Mammary microvascular endothelial cell (primary cell): ENCODE results near the genes PHETA1, SH2B3 and IQCD.

DNA sequence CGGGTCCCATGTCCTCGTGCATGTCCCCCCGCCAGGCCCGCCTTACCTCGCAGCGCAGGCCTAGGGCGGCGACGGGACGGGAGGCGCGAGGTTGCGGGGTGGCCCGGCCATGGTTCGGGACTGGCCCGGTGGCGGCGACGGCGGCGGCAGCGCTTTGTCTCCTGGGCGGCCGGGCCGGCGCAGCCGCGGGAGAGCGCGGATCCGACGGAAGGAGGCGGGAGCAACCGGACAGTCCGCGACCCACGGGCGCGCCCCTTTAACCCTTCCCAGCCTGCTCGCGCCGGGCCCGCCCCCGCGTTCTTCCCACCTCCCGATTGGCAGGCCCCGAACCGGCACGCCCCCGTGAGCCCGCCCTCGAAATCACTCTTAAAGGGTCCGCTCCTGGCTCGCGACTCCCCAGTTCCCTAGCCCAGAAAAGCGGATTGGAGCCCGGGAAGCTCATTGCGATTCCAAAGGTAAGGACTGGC, at the start of gene PHETA1:
PHETA1 (minus strand) TSS at position 230 of the 467 bp plus-strand sequence.
- RAMPAGE, long total RNA, result no peak

DNA sequence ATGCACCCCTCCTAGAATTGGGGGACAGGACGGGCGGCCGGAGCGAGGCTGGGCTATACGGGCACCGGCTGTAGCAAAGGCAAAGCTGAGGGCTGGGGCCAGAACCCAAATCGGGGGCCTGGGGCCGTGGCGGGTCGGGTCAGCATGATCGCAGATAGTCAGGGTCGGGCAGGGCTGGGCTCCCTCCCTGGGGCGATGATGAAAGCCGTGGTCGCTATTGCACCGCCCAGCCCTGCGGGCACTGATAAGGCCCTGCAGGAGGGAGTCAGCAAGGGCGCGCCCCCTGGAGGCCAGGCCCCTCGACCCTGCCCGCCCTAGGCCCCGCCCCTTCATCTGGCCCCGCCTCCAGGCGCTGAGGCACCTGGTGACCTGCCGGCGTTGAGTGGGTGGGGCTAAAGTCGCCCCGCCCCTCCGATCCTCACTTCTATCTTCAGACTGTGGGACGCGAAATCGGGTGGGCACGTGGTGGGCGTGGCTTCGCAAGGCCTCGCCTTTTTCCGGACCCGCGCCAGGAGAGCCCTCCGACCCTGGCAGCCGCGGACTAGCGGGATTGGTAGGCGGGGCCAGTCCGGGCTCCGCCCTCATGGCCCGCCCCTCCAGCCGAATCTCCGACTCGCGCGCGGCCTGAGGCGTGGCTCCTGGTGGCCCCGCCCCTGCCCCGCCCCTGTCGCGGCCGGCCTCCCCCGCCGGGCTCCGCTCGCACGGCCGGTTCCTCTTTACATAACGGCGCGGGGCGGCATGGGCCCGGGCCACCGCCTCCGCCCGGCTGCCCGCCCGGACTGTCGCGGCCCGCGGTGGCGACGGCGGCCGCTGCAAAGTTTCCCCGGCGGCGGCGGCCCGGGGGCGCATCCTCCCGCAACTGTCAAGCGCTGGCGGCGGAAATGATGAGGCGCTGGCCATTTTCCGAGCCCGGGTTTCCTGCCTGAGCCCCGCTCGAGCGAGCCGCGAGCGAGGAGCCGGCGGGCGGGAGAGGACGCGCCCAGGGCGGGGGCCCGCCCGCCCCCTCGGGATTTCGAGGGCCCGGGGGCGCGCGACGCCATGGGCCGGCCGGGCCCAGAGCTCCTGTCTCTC, at the start of gene SH2B3:
SH2B3 (plus strand) TSS at position 719 of the 1,071 bp plus-strand sequence.
- RAMPAGE, long total RNA, result no peak

DNA sequence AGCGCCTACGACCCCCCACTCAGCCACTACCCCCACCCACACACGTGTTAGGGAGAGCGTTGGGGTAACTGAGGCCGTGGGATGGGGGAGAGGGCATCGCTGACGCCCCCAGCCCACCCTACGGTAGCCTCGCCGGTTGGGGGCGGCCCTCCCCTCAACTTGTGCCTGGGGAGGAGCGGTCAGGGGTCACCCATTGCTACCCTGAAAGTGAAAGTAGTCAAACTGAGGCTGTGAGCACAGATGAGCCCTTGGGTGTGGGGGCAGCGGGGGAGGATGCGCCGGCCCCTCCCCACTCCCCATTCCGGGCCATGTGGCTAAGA, 681 bp downstream of the SH2B3 start:
- RAMPAGE, long total RNA, result no peak

DNA sequence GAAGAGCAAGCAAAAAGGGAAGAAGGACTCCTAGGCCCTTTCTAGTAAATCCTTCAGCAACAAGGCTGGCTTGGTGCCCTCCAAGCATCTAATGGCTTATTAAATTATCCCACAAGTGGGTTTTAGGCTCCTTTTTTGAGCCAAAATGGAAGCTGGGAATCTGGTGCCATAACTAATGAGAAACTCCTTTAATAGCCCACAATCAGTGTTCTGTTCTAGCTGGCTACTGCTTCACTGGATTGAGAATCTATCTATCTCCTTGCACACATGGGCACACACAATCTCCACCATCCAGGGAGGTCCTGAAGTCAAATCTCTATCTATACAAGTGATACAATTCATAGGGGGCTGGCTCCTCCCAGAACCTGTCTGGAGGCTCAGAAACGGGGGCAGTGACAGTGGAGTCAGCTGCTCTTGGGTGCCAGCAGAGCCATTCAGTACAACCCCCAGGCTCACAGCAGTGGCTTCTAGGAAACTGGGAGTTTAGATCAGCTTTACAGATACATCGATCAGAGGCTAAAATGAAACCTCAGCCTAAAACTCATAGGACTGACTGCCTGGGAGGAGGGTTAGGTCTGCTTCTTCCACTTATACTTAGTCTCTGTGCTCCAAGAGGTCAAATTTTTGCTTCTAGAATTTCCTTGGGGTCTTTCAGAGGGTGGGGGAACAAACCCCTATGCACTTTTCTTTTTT, 43.7 kb downstream of the SH2B3 start:
- RAMPAGE, long total RNA, result no peak

- RAMPAGE, long total RNA, result no peak
These were observed 42.4 kb downstream of the BRAP start for GRCh38 chr12:111643203-111643839.

- RAMPAGE, long total RNA, result no peak
These were observed 760 bp downstream of the ACAD10 start for GRCh38 chr12:111686650-111686975.

- RAMPAGE, long total RNA, result no peak
These were observed 973 bp downstream of the ALDH2 start for GRCh38 chr12:111767744-111768067.

GRCh38 chr12:111899264-111900603, 57.7 kb downstream of the MAPKAPK5 start:
- RAMPAGE, long total RNA, result no peak

- RAMPAGE, long total RNA, result no peak
These were observed 846 bp downstream of the NAA25 start for GRCh38 chr12:112107580-112108294.

DNA sequence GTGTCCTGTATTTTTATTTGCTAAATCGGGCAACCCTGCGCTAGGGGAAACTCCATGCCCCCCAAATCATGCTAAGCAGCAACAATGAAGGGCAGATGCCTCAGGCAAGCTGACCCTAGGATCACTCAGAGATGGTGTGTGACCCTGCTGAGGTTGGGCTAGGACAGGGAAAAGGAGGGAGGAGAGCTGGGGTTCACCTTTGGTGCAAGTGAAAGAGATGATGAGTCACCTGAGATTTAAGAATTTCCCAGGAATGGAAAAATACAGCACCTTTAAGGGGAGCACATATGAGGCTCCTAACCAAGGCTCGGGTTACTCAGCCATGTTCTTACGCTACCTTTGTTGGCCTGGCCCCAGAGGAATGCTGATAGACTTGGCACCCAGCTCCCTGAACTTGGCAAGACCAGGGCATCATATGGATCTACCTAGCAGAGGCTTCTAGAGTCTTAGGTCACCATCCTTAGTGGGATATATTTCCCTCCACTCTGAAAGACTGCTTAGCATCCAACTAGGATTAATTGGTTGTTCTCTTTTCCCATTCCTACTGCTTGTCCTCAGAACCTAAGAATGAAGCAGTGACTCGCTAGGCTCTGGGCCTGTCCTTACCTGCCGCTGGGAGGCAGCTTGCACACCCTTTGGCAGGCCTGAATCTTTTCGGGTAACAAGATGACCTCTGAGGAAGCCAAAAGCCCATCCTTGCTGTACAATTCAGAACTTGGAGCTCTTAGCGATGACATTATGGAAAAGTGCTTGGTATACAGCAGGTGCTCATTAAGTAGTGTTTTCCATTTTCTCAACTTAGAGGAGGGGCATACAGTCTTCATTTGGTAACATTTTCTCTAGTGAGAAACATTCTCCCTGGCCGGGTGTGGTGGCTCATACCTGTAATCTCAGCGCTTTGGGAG, 4.0 kb upstream of the NAA25 start:
- RAMPAGE, long total RNA, result no peak

GRCh38 chr12:112167068-112168167, 42.1 kb downstream of the TRAFD1 start:
- RAMPAGE, long total RNA, result no peak

DNA sequence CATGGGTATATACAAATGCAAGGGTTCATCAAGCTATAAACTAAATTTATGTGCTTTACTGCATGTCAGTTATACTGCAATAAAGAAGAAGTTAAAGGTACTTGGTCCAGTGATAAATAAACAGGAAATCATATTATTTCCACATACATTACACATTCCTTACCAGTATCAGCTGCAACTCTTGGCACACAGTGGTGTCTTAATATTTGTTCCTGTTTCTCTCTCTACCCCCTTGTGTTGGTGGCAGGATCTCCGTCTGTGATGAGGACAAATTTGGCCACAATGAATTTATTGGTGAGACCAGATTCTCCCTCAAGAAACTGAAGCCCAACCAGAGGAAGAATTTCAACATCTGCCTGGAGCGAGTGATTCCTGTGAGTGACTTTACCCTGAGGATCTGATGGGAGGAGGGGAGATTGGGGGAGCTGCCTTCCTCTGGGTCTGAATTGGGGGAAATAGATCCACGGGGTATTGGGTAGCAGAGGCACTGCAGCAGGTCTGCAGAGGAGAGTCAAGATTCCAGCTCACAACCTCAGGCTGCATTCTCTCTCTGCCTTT, 19.1 kb upstream of the OAS1 start:
- RAMPAGE, long total RNA, result no peak

- RAMPAGE, long total RNA, result no peak
These were observed 642 bp downstream of the OAS1 start for GRCh38 chr12:112907379-112907829.

- RAMPAGE, long total RNA, result no peak
These were observed 882 bp downstream of the OAS2 start for GRCh38 chr12:112978946-112979855.

DNA sequence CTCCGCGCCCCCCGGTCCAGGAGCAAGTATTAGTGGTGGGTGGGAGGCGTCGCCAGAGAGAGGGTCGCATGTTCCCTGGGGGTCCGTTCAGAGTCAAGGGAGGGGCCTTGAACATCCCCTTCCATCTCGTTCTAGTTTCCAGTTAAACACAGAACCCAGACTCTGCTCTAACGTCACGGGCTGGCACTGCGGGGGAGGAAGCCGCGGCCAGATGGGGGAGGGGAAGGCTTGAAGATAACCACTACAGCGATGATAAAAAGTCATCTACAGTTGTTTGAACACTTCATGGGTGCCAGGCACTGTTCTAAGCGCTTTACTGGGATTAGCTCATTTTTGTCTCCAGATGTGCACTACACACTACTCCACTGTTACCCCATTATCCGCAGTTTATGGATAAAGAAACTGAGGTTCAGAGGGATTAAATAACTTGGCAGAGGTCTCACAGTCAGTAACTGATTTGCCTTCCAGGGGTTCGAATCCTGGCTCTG, 573 bp upstream of the RASAL1 start:
- RAMPAGE, long total RNA, result no peak

DNA sequence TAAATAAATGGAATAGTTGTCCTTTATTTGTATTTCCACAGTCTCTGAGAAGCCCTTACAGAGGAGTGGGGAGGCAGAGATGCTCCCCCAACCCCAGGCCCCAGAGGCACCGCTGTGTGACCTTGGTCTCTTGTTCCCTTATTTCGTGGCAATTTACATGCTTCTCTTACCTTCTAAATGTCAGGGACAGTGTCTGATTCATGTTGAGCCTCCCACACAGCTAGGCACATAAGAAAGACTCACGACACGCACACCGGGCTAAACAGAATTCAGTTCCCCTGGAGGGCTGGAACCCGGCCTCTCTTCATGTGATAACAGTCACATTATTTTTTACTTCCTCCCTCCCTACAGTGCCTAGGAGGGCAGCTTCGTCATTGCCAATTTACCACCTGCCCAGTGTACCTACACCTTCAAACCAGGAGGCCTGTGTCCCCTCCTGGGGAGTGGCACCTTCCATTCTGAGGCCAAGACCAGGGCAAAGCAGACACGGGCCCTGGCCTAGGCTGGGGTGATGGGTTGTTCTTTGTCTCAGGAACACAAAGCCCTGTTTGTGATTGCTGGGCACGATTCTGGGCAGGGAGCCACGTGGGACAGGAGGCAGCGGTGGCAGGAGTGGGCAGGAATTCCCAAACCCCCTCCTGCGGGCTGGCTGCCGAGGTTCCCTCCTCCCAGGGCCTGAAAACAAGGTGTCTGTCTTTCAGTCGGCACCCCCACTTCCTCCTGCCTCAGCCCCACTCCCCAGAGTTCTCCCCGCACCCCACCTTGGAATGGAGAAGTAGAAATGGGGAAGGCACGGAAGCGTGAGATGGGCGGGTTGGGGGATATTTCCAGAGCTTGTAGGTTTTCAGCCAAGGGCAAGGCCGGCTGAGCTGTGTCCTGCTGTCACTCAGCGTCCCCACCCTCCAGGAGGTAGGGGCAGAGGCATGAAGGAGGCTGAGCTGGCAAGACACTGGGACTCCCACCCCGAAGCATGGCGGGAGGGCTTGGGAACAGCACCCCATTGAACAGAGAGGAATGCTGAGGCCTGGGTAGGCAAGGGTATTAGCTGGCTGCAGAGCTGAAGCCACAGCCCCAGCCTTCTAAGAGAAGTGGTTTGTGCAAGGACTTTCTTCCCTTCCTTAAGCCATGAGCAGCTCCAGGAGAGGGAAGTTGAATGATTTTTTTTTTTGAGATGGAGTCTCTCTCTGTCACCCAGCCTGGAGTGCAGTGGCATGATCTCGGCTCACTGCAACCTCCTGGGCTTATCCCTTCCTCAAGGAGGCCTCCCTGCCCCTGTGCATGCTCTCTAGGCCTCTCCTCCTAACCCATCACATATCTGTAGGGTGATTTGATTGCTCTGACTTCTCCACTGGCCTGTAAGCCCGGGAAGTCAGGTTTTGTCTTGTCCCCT, 7.0 kb upstream of the RASAL1 start:
- RAMPAGE, long total RNA, result no peak

DNA sequence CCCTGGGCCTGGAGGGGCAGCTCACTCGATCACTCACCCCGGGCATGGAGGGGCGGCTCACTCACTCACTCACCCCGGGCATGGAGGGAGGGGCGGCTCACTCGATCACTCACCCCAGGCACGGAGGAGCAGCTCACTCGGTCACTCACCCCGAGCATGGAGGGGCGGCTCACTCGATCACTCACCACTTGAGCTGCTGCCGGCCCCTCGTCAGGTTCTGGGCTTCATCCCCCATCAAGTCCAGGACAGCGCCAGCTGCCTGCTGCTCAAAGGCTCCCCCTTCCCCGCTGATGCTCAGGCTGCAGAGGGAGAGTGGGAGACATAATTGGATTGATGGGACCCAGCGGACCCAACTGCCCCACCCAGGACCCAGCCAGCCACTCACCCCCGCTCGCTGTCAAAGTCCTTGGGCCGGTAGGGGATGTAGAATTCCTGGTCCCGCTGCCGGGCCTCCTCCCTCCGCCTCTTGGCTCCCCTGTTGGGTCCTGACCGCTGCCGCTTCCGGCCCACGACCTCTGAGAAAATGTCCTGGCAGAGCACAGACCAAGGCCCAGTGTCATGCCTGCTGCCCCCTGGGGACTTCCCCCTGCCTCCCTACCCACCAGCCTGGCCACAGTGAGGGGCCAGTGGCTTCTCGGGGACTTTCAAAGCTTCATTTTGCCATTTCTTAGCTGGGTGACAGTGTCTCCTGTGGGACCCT, 13.4 kb downstream of the CFAP73 start:
- RAMPAGE, long total RNA, result no peak

- RAMPAGE, long total RNA, result start-site peak on the minus strand at chr12:113221035-113221131, 20 and 12 reads in 2 replicates
These were observed at the start of gene IQCD for GRCh38 chr12:113220566-113221208. TSS of gene IQCD (minus strand) at chr12:113221094.

DNA sequence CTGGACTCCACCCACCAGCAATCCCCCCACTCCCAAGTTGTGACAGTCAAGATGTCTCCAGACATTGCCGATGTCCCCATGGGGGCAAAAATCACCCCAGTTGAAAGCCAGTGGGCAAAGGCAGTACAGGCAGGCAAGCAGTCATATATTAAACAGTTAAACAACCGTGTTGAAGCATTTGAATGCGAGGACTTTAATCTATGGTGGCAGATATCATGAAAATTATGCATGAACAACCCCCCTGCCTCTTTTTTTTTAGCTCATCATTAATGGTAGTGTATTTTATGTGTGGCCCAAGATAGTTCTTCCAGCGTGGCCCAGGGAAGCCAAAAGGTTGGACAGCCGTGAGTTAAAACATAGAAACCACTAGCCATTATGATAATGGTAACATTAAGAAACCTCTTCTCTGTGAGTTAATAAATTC, 1.2 kb downstream of the TPCN1 start:
- RAMPAGE, long total RNA, result no peak

DNA sequence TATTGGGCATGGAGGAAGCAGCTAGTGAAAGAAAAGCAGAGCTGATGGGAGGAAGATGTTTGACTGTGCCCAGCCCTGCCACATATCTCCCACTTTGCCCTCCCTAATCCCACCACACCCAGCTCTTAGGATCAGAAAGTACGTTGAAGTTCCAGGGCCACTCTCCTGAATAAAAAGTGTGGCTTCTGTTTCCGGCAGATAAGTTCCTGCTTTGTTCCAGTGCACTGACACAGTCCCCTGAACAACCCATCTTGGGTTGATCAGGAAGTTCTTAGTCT, 16.5 kb downstream of the TPCN1 start:
- RAMPAGE, long total RNA, result no peak